Lower leg skin (tissue), 2 donors: ENCODE data around the gene TLE3.

DNA sequence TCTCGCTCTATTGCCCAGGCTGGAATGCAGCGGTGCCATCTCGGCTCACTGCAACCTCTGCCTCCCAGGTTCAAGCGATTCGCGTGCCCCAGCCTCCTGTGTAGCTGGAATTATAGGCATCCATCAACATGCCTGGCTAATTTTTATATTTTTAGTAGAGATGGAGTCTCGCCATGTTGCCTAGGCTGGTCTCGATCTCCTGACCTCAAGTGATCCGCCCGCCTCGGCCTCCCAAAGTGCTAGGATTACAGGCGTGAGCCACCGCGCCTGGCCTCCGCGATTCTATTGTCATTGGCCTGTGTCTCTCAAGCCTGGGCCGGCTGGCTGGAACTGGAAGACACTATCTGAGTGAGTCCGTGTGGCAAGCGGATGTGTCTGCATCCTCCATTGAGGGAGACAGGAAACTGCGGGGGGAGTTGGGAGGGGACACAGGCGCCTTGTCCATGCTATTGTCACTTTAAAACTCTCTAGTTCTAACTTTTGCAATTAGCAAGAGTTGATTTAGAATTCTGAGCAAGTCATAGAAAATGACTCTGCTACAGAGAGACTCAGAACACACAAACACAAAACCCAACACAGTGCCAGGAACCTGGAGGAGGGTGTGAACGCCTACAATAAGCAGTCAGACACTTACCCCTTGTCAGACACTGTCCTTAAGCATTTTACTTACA lies 38.9 kb downstream of the ANP32A start:
- PRO-cap, result no peak
- RAMPAGE, long total RNA, 2 experiments, result no peak in any of the 2 experiments

DNA sequence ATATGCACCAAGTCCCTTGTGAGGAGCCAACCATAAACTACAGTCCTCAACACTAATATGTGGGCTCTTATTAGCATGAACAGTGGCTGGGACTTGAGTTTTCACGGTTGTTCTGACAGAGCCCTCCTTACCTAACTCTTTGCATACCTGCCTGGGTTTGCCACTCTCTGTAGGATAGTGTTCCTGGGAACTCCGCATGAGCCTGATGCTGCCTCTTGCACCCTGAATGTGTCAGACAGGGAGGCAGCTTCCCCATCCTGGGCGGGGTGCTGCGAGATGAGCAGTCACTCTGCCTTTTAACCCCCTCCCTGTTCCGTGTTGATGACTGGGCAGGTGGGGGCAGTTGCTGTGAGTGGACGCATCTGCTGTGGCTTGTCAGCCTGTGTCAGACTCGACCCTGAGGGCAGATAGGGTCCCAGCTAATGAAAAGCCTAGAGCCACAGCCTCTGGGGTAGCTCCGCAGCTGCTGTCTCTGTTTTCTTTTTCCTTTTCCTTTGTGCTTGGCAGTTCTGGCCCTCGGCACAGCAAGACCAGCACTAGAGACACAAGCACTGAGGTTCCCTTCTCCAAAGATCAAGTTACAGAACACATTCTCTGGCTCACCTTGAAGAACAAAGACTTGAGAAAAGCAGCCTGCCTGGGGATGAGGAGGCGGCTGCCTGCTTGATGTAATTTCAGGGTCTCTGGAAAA lies 43.1 kb upstream of the GLCE start:
- PRO-cap, result no peak
- RAMPAGE, long total RNA, 2 experiments, result no peak in any of the 2 experiments

DNA sequence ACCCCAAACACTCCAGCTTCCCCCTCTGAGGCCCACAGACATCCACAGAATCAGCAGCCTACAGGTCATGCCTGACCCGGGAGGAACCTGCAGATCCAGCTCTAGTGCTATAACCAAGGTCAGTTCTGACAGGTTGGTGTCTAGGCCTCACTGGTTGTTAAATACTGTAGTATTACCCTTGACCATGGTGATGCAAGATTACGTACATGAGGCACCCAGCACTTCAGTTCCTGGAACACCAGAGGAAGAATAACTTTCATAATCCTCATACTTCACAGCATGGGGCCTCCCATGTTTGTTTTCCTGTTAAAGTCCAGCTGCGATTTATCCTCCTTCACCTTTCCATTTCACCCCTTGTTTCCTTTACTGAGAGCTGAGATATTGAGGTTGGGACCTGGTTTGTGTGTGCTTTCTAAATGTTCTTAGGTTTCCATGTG lies 34.4 kb upstream of the GLCE start:
- PRO-cap, result no peak
- RAMPAGE, long total RNA, 2 experiments, result no peak in any of the 2 experiments

- PRO-cap, result no peak
- RAMPAGE, long total RNA, 2 experiments, result no peak in any of the 2 experiments
Measured at GRCh38 chr15:69149758-69150307, 10.6 kb upstream of the GLCE start.

DNA sequence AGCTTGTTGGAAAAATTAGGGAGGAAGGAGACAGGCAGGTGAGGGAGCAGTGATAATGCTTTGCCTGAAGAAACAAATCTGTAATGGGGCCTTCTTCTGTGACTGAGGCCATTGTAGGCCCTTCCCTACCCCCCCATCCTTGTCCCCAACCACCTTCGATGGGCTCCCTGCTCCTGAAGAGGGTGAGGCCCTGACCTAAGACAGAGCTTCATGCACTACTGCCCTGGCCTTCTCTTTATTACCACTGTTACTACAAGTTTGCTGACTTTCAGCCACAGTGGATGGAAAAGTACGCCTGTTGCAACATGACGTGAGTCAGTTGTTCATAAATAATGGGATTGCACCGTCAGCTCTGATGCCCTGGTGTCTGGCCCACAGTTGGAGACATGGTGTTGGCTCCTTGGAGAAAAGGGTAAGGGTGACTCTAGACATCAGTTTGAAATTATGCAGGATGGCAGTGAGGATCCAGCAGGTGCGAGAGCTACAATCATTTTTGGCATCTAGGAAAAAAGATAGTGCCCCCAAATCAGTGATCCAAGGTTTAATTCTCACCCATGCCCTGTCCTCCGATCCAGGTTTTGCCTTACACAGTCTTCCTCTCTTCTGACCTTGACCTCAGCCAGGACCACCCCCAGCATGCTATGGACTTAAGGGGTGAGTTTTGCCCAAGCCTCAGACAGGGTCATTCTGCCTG lies 5.5 kb downstream of the PAQR5 start:
- PRO-cap, result no peak
- RAMPAGE, long total RNA, 2 experiments, result no peak in any of the 2 experiments

DNA sequence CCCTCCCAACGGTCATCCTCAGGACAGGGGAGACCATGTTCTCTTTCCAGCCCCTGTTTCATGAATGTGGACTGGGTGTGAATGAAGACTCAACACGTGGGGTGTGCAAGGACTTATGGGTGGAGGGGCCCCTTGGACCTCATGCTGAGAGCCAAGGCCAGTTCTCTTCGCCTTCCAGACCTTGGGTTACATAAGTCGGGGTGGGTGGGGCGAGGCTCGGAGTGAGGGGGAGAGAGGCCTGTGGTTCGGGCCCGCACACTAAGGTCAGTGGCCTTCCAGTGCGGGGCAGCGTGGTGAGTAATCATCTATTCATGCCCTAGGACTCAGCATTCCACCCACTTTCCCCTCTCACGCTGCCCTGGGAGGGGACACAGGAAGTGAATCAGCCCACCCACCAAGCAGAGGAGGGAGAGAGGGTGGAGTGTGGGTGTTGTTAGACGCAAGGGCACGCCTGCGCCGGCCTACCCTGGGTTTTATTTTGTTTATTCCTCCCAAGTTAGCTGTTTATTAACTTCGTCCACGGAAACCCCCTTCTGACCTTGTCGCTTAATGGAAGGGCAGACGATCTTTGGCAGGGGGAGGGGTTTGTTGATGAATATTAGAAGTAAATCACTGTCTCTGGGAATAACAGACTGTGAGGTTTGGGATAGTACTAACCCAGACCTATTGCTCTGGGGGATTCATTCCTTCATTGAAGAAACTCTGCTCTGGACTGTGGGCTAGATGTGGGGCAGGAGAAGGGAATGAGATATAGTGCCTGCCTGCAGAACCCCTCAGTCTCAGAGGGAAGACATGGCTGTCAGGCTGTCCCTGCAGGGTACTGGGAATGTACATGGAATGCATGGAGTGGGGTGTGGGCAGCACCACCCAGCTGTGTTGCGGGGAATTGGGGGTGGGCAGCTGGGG lies 6.8 kb downstream of the PAQR5 start:
- PRO-cap, result no peak
- RAMPAGE, long total RNA, 2 experiments, result no peak in any of the 2 experiments

- PRO-cap, result no peak
- RAMPAGE, long total RNA, 2 experiments, result no peak in any of the 2 experiments
Measured at GRCh38 chr15:69465964-69466463, 13.4 kb downstream of the RPLP1 start.

DNA sequence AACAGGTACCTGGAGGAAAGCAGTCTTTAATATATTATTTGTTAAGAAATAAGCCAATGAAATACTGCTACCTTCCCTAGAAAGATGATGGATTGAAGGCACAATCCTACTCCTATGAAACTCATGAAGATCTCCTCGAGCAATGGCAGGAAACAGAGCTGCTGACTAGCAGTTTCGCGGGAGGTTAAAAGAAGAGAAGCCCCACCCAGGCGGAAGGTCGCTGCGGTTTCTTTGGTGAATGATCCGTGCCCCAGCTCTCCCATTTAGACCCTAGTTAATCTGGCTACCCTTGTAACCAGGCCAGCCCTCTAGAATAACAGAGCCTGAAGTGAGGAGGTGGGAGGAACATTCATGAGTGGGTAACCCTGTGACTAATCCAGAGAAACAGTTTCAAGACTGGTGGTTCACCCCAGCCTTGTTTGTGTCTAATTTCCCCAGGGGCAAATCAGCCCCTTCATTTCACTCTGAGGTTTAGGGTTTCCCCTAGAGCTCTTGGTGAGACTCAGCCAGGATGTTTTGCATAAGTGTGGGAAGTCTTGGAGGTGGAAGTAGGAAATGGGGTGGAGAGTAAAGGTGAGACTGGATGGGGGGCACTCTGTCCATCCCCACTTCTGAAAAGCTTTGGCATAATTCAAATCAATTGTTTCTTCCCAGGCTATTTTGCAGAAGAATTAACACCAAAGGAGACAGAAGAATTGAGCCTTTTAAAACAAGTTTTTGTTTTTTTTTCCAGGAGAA lies 303.0 kb downstream of the RPLP1 start:
- PRO-cap, result no peak
- RAMPAGE, long total RNA, 2 experiments, result no peak in any of the 2 experiments

- PRO-cap, result no peak
- RAMPAGE, long total RNA, 2 experiments, result no peak in any of the 2 experiments
Measured at GRCh38 chr15:69758876-69759560, 306.4 kb downstream of the RPLP1 start.

DNA sequence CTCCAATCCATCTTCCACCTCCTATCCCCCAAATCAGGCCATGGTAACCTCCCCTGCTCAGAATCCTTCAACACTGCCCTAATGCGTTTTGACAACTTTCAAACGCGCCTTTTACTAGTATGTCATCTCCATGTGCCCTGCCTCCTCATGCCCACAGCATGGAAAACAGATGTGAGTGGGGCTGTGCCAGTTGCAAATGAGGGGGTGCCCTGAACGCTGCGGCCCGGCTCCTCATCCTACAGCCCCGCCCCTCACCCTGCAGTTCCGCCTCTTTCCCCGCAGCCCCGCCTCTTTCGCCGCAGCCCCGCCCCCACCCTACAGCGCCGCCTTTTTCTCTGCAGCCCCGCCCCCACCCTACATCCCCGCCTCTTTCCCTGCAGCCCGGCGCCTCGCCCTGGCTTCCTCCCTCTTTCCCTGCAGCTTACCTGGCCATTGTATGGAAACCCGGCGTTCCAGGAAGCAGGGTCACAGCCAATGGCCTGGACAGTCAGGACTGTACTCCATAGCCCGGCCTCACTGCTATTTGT lies 284.9 kb downstream of the TLE3 start:
- PRO-cap, result no peak
- RAMPAGE, long total RNA, 2 experiments, result no peak in any of the 2 experiments

- PRO-cap, result no peak
- RAMPAGE, long total RNA, 2 experiments, result no peak in any of the 2 experiments
Measured at GRCh38 chr15:69818553-69818928, 279.2 kb downstream of the TLE3 start.

DNA sequence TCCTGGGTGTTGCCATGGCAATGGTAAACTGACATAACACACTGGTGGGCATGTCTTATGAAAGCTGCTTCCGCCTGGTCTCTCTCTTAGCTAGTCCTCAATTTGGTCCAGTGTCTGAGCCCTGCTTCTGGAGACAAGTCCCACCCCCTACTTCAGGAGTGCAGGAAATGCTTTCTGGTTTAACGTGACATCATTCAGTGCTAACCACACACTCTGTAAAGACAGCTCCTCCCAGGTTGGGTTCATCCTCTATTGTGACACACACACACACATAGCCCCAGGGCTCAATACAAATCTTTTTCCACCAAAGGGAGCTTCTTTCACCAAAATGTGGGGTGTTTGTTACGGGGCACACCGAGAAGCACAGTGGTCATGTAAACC lies 74.5 kb downstream of the TLE3 start:
- PRO-cap, result no peak
- RAMPAGE, long total RNA, 2 experiments, result no peak in any of the 2 experiments

GRCh38 chr15:70097224-70098212 lies at the start of gene TLE3:
Gene TLE3, minus strand, starts transcription at chr15:70097917.
- PRO-cap, result bidirectional peak, plus-strand start at chr15:70097438, minus-strand start at chr15:70097321; bidirectional peak, plus-strand start at chr15:70098092, minus-strand start at chr15:70097906
- RAMPAGE, long total RNA, 2 experiments, result start-site peak on the minus strand in 2 of 2 experiments, at chr15:70097752-70097917 at its widest, 17 to 20 reads per replicate

GRCh38 chr15:70156635-70157253 lies 59.0 kb upstream of the TLE3 start:
- PRO-cap, result no peak
- RAMPAGE, long total RNA, 2 experiments, result no peak in any of the 2 experiments

GRCh38 chr15:70245189-70245633 lies 147.5 kb upstream of the TLE3 start:
- PRO-cap, result no peak
- RAMPAGE, long total RNA, 2 experiments, result no peak in any of the 2 experiments

DNA sequence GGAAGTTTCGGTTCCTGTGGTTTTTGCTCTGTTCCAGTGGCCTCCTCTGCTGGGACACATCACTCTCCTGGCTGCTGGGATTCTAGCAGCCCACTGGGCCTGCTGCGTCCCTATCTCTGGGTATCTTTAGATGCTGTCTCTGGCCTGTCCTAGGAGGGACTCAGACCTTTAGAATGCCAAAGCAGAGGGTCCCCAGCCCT lies 148.3 kb upstream of the TLE3 start:
- PRO-cap, result no peak
- RAMPAGE, long total RNA, 2 experiments, result no peak in any of the 2 experiments

DNA sequence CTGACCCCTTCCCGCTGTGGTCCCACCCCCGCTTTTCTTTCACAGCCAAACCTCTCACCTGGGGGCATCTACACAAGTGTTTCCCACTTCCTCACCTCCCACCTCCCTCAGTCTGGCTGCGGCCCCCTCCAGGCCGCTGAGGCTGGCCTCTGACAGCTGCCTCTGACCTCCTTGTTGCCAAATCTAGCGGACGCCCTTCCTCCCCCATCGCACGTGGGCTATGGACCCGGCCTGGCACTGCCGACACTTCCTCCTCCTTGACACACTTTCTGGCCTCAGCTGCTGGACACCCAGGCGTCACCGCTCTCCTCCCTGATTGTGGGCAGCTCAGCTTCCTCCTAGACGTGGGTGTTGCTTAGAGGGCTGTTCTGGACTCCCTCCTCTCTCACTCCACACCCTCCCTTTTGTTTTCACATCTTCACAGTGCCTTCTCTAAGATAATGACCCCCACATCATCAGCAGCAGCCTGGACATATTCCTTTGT lies 169.0 kb upstream of the TLE3 start:
- PRO-cap, result no peak
- RAMPAGE, long total RNA, 2 experiments, result no peak in any of the 2 experiments

DNA sequence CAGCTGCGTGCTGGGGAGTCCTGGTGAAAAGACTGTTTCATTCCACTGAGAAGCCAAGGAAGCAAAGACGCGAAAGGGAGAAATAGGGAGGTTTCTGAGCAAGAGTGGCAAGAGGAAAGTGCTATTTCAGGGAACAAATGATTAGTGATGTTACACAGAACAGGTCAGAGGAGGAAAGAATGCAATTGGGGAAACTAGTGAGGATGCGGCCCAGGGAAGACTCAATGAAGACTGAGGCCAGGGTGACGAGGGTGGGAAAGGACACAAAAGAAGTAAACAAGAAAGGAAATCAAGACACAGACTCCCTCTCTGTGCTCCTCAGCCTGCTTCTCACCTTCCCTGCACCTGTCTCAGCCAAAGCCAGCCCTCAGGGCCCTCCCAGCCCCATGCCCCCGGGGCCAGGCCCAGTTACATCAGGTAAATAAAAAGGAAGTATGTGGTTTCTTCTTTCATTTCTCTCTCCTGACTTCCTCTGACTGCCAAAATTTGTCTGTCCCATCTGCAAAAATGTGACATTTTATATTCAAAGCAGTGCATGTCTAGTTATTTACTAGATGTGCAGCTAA lies 328.1 kb downstream of the UACA start:
- PRO-cap, result no peak
- RAMPAGE, long total RNA, 2 experiments, result no peak in any of the 2 experiments

DNA sequence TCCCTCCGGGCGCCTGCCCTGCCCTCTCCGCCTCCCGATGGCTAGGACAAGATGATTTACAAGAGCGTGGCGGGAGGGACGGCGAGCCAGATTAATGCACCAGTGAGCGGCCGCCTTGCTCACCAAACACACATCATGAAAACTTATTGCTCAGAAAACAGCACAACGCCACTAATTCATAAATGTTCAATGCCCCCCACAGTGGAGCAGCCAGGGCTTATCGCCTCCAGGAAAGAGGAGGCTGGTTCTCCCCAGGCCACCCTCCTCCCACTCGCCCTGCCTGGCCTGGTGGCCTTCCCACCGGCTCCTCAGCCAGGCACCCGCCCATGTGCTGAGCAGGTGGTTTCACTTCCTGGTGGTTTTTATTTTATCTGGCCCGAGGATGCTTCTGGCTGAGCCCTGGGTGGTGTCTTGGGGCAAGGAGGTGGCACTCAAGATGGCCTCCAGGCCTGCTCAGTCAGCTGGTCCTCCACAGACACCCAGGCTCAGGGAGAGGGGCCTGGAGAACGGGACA lies 285.0 kb downstream of the UACA start:
- PRO-cap, result no peak
- RAMPAGE, long total RNA, 2 experiments, result no peak in any of the 2 experiments

DNA sequence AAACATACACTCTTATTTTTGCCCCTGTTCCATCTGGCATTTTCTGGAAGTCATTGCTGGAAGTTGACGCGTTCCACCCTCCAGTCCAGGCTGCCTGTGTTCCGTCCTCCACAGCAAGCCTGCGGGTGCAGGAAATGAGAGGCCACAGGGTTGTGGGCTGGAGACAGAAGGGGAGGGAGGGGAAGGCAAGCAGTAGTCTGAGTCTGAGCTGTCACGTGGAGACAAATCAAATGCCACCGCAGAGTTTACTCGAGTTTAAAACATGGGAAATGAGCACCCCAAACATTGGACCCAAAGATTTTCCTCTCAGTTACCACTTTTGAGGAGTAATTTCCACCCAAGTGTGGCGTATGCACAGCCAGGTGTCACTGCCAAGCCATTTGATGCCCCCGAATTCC lies 204.1 kb downstream of the UACA start:
- PRO-cap, result no peak
- RAMPAGE, long total RNA, 2 experiments, result no peak in any of the 2 experiments